Sciatic nerve (tissue), 1 donor: ENCODE measurements around a stretch of chr6.

GRCh38 chr6:138484896-138485661 lies 14.2 kb downstream of the NHSL1 start:
- PRO-cap, result no peak

- PRO-cap, result no peak
Observed at GRCh38 chr6:138485851-138486309, 13.4 kb downstream of the NHSL1 start.

GRCh38 chr6:138486484-138487109 lies 12.7 kb downstream of the NHSL1 start:
- PRO-cap, result no peak

DNA sequence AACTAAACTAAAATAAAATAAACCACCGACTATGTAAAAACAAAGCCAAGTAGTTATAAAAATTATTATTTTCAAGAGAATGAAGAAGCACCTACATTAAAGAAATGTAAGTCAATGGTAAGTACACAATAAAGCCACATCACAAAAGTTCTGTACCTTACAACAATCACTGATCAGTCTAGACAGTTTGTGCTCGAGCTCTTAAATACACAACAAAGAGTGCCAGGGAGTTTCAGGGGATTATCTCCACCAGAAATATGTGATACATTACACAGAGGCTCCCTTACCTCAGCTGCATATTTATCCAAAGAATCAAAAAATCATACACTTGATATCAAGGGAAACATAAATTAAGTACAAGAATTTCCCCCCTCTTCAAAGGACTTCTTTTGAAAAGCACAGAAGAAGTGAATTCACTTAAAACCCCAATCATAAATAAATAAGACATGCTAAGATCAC lies 729 bp downstream of the NHSL1 start:
- PRO-cap, result no peak

DNA sequence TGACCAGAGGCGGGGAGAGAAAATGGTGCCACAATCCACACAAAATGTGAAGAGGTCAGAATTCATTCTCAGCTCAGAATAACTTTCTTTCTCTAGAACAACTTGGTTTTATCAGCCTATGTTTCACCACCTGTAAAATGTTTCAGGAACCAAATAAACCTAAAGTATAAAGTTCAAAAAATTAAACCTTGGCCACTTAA lies 5.4 kb upstream of the NHSL1 start:
- PRO-cap, result no peak

GRCh38 chr6:138945193-138945825 lies 42.7 kb downstream of the REPS1 start:
- PRO-cap, result no peak

DNA sequence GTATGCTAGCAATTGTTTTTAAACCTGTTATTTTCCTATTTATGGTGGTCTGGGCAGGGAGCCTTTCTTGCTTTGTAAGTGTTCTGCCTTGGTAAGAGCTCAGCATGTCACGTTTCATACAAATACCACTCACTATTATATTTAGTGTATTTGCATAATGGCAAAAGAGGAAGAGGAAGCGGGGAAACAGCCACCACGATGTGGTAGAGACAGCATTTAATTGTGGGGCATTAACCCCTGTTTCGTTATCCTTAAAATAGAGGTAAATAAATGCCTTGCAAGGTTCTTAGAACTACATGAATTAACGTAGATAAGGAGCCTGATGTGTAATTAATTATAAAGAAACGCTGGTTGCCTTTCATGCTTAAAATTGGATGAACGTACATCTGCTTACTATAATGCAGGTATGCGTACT lies 2.0 kb downstream of the ABRACL start:
- PRO-cap, result no peak

GRCh38 chr6:139132744-139133337 lies 2.0 kb upstream of the HECA start:
- PRO-cap, result no peak

DNA sequence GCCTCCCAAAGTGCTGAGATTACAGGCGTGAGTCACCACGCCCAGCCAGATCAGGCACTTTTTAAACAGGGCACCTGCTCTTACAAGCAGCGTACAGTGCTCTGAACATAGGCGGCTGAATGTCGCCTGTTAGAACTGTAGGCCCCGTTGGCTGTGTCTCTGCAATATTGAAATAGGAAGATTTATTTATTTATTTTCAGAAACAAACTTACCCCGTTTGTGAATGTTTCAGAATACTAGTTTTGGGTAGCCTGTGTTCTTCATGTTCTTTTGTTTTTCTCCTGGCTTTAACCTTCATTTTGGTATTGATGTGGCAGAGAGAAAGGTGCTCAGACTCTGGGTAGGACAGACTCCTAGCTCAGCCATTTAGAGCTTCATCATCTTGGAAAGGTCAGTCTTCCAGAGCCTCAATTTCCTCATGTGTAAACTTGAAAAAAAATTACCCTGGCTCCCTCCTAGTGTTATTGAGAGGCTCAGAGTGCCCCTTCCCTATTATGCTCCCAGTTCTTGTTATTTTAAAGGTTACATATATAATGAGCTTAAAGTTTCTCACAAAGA lies 2.1 kb downstream of the HECA start:
- PRO-cap, result no peak

DNA sequence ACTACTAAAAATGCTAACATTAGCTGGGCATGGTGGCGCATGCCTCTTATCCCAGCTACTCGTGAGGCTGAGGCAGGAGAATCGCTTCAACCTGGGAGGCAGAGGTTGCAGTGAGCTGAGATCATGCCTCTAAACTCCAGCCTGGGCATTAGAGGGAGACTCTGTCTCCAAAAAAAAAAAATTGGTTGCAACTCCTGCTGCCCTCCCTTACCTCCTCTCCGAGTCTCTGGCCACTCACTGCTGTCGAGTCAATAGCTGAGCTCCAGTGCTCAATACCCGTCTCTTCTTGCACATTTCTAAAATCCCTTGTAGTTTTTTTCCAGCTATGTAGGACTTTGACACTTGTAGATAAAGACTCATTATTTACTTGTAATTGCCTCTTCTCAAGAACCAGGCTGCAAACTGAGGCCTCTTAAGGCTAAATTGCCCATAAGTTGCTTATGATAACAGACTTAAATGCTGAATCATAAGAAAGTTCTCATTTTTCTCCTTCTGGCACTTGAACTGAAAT lies 13.8 kb downstream of the HECA start:
- PRO-cap, result no peak

DNA sequence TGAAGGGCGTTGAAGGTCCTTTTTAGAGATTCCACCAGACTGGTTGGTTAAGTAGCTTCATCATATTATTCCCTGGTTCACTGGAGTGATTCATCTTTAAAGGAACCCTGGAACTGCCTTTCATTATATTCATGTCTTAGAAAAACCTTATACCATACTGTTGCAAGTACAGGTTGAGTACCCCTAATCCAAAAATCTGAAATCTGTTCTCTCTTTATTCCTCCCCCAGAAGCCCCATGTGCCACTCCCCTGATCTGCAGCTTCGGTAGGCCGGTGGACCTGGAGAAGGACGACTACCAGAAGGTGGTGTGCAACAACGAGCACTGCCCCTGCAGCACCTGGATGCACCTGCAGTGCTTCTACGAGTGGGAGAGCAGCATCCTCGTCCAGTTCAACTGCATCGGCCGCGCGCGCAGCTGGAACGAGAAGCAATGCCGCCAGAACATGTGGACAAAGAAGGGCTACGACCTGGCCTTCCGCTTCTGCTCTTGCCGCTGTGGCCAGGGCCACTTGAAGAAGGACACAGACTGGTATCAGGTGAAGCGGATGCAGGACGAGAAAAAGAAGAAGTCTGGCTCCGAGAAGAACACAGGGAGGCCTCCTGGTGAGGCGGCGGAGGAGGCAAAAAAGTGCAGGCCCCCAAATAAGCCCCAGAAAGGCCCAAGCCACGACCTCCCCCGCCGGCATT lies 31.3 kb downstream of the HECA start:
- PRO-cap, result no peak

DNA sequence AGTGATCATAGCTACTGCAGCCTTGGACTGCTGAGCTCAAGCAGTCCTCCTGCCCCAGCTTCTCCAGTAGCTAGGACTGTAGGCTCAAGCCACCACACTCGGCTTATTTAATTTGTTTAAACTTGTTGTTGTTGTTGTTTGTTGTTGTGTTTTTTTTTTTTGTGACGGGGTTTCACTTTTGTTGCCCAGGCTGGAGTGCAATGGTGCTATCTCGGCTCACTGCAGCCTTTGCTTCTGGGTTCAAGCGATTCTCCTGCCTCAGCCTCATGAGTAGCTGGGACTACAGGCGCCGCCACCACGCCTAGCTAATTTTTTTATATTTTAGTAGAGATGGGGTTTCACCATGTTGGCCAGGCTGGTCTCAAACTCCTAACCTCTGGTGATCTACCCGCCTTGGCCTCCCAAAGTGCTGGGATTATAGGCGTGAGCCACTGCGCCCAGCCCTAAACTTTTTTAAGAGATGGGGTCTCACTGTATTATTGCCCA lies 36.9 kb downstream of the HECA start:
- PRO-cap, result no peak

DNA sequence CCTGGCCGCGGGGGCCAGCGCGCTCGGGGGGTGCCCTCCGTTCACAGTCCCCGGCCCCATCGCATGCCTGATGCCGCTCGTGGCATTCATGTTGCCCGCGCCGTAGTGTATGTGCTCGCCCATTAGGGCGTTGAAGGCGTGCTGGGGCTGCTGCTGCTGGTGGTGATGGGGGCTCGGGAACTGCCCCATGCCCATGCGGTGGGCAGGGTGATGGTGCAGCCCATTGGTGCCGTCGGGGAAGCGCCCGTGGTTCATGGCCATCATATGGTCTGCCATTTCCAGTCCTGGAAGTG lies 833 bp downstream of the CITED2 start:
- PRO-cap, result no peak

DNA sequence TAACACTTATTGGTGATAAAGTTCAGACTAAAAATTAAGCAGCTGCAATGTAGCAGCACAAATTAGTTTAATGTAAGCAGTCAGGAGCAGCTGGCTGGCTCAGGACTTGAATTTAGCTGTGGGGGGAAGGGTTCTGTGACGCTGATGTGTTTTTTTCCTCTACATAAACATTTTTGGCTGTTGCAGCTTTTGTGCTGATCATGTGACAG lies 100.3 kb upstream of the CITED2 start:
- PRO-cap, result no peak

DNA sequence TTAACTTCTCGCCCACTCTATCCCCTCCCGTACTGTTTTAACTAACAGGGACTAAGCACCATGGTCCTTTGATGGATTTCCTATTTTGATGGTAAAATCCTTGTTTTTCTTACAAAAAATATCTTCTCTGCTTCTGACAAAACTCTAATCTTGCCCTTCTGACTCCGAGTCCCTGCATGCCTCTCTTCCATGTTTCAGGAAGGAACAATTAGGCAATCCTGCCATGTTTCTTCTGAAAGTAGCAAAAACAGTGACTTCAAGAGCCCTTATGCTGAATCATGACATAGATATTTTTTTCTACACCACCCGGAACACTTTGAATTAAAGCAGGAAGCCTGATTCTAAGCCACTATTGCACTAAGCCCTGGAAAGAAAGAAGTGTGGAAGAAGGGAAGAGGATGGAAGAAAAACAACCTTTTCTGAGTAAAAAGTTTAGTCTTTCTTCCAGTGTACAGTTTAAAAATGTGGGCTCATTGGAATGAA lies 159.1 kb upstream of the CITED2 start:
- PRO-cap, result bidirectional peak, plus-strand start at position 373 of the sequence, minus-strand start at position 185 of the sequence

DNA sequence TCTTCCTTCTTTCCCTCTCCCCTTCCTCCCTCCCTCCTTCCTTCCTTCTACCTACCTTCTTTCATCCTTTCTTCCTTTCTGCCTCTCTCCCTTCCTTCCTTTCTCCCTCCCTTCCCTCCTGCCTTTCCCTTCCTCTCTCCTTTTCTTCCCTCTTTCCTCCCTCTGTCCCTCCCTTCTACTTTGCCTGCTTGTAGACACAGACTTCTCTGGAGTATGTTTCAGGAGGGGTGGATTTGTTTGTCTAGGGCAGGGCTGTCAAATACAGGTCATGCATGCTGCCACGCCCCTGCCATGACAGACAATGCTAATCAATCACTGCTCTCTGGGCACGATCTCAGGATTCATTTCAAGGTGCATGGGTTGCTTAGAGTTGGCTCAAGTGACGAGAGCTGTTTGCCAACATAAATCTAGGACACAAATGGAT lies 281.6 kb upstream of the CITED2 start:
- PRO-cap, result no peak

DNA sequence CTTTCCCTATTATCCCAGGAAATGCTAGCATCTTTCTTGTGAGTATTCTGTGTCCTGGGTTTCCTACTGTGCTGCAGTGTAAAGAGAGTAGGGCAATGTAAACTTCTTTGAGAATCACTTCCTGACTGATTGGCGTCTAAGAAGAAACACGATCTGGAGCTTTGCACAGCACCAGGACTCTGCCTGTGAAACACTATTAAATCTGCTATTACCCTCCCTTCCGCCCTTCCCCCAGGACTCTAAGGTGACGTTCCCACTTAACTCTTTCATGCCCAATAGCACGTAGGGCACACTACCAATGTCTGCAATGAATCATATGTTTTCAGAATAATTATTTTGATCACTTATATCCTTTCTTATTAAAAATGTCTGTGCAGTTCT lies 607.3 kb upstream of the CITED2 start:
- PRO-cap, result unidirectional peak, minus-strand start at position 181 of the sequence

DNA sequence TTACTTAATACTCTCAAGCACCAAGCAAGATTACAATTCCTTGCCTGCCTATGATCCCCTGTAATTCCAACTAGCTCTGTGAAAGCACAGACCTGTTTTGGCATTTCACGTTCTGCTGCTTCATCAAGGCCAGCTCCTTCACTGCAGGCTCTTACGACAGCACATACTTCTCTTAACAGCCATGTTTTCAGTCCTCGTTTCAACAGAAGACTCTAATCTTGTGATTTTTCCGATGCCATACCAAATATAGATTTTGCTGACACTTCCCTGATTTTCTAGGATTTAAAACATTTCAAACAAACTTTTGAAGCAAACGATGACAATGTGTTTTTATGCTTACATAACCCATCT lies 616.4 kb upstream of the CITED2 start:
- PRO-cap, result no peak

GRCh38 chr6:141212226-141212837 lies 920.4 kb upstream of the GJE1 start:
- PRO-cap, result unidirectional peak, minus-strand start at chr6:141212440

GRCh38 chr6:142285547-142285906 lies 16.3 kb upstream of the ADGRG6 start:
- PRO-cap, result no peak